ENCODE measurements around the gene SETMAR.

DNA sequence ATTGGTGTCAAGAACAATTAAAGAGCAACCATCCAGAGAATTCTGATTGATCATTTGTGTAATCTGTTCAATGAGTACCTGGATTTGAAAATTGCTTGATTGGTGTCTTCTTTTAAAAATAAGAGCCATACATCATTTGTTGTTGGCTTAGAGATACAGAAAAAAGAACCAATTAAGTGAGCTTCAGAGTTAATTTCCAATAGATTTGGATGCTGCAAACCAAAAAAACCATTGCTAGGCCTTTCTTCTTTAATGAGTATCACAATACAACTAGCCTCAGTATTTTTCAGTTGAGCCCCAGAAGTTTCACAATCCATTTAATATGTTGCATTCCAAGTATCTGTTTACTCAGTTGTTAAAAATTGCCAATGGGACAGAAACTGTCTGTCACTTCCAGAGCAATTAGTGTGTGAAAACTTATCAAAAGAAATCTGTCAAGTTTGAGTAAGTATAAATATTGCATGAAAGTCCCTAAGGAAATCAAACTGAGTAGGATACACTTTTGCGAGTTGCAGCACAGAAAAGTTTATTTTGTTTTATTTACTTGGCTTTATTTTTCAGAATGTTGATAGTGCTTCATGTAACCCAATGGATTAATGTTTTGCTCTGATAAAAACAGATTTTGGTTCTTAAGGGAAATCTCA, 247.8 kb downstream of the IL5RA start:
- PRO-cap = no peak
- RAMPAGE, long total RNA = no peak

- PRO-cap = no peak
- RAMPAGE, long total RNA = no peak
These were observed 239.5 kb downstream of the IL5RA start for GRCh38 chr3:2870542-2871107.

DNA sequence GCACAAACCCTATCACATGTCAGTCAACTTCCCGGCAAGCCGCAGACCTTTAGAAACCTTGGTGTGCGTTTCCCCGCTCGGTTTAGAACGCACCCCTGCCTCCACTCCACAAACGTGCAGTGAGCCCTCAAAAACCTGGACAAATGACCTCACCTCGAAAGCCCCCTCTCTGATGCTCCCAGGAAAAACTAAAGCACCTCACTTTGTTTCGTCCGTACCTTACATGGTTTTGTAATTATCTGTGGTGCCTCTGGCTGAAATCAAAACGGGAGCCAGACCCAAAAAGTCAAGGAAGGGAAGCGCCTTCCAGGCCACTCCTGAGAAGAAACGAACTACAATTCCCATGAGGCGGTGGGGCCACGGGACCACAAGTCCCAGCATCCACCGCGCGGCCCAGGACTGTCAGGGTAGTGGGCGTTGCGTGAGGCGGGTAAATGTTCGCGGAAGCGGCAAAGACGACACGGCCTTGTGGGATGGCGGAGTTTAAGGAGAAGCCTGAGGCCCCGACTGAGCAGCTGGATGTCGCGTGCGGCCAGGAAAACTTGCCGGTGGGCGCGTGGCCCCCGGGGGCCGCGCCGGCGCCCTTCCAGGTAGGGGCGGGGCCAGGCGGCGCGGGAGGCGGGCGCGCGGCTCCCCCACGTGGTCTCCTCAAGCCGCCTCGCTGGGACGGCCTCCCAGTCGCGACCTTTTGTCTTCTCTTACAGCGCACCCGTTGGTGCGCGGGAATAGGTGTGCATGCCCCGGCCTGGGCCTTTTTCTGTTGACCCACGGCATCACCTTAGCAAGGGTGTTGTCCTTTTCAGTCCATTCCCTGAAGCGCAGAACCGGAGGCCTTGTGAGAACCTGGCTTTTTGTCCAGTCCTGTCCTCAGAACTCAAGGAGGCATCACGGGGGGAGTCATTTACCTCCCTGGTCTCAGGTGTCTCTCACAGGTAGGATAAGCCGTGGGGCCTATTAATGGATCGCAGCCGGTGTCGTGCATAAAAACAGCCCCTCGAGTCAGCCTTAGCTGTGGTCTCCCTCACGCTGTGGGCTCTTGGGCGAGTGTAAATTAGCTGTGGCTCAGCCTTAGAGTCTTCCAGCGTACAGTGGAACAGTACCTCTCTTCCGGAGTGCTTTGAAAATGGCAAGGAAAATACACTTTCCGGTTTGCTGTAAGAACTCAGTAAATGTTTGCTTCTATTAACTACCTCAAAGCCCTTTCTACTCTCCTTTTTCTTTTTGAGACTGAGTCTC, at the start of gene SETMAR:
SETMAR (plus strand) TSS at position 433 of the 1,236 bp plus-strand sequence.
- PRO-cap = bidirectional peak, plus-strand start at position 433 of the sequence, minus-strand start at position 558 of the sequence; bidirectional peak, plus-strand start at position 701 of the sequence, minus-strand start at position 674 of the sequence; bidirectional peak, plus-strand start at position 870 of the sequence, minus-strand start at position 876 of the sequence; bidirectional peak, plus-strand start at position 1,071 of the sequence, minus-strand start at position 1,090 of the sequence
- RAMPAGE, long total RNA = no peak

- PRO-cap = no peak
- RAMPAGE, long total RNA = no peak
These were observed 33.8 kb downstream of the SETMAR start for GRCh38 chr3:4336792-4337471.

- PRO-cap = no peak
- RAMPAGE, long total RNA = no peak
These were observed 7.7 kb upstream of the SUMF1 start for GRCh38 chr3:4474576-4475394.

GRCh38 chr3:4495375-4495583, 2.1 kb downstream of the ITPR1 start:
- PRO-cap = no peak
- RAMPAGE, long total RNA = no peak

DNA sequence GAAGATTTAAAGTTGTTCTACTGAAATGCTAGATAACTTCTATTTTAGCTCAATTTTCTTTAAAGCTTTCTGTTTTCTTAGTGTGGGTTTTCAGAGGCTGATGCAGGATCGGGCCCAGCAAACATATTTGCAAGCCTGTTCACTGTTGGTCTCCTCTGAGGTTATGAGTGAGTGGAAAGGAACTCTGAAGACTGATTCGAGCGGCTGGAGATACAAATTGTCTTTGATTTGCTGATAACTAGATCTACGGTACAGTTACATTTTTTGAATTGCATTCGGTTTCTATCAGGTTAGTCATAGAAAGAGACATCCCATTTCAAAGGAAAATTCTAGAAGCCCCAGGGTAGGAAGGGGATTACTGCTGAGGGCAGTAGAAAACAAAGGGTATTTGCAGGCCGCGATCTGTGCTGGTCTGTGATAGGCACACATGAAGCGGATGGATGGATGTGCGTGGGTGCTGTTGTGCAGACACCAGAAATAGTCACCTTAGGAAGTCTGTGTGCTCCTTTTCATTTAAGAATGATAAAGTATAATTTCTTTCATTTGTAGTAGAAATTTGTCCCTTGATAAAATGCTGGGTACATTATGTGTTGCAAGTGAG, 228.4 kb downstream of the ITPR1 start:
- PRO-cap = no peak
- RAMPAGE, long total RNA = no peak

- PRO-cap = no peak
- RAMPAGE, long total RNA = no peak
These were observed 161.4 kb upstream of the BHLHE40 start for GRCh38 chr3:4817611-4818496.

DNA sequence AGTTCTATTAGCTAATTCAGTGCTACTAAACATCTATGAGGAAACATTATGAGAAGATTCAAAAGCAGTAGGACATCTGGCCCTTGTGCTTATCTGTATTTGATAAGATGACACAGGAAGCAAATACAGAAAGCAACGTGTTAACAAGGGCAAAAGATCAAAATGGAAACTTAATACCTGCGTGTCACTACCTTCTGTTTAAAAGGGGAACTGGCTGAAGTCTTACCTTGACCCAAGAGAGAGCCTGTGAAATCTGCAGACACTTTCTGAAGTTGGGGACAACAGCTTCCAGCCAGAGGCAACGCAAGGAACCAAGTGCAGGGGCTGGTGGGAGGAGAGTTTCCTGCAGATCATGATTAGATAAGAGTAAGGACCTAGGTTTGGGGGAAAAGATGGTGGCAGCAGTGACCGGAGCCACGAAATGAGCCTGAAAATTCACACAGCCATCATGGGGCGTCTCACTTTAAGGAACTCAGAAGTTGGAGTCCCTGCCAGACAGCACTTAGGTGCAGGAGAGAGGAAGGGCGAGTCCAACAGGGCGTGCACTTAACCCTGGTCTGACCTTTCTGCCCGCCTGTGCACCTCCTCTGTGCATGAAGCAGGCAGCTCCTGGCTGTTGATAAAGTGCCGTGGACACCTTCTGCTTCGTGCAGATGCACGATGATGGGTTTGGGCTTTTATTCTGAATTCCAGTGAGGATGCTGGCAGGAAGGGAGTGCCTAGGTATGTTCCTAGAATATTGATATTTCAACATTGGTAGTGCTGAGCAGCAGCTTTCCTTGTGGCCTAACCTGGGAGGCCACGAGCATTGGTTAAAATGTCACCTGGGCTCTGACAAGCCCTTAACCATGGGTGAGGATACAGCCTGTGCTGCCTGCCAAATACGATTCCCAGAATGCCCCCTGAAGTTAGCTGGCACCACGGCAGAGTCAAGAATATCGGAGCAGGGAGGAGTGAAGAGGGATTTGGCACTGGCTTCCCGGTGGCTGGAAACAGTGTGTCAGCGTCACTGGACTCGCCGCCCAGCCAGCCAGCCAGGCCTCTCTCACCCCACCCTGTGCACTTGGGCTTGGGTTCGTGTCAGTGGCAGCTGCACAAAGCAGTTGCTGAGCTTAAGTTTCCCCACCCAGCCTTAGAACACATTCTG, 153.3 kb upstream of the BHLHE40 start:
- PRO-cap = no peak
- RAMPAGE, long total RNA = no peak

DNA sequence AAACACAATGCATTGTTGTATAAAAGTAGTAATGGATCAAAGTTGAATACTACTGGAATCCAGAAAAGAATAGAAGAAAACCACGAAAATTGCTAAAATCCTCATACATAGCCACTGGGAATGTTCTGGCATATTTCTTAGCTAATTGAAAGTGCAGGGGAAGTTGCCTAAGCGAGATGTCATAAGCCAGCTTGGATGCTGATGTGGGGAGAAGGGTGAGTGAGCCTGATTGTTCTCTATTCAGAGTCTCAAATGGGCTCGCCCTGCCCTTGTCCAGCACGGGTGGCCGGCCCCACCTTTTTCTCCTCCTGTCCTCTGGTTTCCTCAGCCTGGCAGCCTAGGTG, 151.1 kb upstream of the BHLHE40 start:
- PRO-cap = no peak
- RAMPAGE, long total RNA = no peak

DNA sequence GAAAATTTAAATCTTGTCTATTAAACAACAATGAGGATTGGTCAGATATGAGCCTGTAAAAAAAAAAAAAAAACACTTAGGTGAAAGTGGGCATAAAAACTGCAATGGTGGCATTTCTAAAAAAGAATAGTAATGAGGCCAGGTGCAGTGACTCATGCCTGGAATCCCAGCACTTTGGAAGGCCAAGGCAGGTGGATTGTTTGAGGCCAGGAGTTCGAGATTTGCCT, 38.4 kb upstream of the BHLHE40 start:
- PRO-cap = no peak
- RAMPAGE, long total RNA = no peak

- PRO-cap = no peak
- RAMPAGE, long total RNA = no peak
These were observed 3.5 kb downstream of the BHLHE40 start for GRCh38 chr3:4982709-4983214.

GRCh38 chr3:5016438-5016879, 37.2 kb downstream of the BHLHE40 start:
- PRO-cap = no peak
- RAMPAGE, long total RNA = no peak

DNA sequence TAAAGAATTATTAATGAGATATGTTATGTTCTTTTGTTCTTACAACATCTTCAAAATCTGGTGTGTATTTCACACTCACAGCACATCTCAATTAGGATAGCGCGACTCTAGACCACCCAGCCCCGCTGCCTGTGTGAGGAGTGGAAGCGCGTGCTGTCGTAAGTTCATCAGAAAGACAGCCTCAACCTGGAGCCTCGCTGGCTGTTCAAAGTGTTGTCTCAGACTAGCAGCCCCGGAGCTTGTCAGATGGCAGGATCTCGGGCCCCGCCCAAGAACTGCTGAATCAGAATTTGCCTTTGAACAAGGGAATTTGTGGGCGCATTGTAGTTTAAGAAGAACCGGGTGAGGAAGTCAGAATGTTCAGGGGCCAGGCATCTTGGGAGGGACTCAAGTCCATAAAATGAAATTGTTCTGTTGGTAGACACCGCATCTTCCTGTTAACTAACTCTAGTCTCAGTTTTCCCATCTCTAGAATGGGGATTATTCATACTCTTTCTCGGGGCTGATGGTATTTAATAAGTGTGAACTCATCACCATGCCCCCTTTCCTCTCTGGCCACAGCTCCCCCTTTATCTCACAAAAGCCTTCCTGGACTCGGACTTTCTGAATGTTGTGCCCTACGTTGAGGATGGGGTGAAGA, 40.3 kb downstream of the BHLHE40 start:
- PRO-cap = no peak
- RAMPAGE, long total RNA = no peak

DNA sequence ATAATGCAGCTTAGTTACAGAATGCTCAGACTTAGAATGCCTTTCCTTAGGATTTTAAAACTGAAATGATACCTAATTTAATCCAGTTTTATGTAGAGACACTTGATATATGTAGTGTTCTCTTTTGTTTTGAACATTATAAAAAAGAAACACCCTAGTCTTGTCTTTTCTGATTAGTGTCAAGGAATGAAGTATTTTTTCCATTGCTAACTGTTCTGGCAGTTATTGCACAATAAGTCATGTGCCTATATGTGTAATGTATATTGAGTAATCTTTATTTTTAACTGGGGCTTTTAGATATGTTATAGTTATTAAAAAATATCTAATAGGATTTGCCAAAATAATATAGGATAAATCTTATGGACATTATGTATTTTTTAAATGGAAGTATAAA, 4.5 kb downstream of the ARL8B start:
- PRO-cap = no peak
- RAMPAGE, long total RNA = no peak

DNA sequence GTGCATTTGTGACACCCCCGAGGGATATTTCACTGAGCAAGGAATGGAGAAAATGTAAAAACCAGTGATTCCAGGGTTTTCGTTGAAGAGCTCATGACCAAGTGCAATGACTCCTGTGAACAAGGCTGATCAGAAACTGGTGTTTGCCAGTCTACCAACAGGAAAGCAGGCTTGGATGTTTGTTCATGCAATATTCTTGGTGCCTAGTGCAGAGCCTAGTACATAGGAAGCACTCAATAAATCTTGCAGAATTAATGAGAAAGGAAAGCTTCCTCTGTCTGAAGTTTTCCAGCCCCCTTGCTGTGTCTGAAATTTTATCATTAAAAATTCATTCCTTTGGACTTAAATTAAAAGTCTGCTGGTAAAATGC, 64.6 kb upstream of the LMCD1 start:
- PRO-cap = no peak
- RAMPAGE, long total RNA = no peak

DNA sequence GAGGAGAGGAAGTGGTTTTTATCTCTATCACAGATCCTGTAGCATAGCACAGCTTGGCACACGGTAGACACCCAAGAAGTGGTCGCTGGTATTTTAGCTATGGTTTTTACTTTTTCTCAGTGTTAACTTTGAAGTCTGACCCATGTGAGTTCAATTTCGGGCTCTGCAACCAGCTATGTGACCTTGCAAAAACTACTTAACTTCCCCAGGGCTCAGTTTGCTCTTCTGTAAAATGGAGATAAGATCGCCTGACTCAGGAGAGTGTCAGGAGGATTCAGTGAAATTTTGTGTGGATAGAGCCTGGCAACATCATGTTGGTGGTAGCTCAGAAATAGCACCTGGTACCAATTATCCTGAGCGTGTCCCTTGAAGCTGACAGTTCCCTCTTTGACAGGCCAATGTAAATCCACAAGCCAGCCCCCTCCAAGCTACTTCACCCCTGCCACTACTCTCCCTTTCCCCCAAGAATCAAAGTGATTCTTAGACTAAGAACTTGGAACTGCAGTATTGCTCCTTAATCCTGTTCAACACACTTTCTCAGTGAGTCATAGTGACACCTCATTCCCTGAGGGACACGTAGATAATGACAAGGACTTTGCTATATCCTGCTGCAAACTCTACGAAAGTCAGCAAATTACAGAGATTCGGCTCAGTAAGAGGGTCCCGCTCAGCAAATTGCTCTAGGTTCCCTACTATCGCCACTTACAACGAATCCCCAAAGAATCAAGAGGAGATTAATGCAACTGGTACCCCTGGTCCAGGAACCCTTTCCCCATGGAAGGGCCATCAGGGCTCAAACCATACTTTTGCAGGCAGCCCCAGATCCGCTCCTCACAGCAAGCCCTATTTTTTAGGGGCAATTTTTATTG, 8.5 kb upstream of the LMCD1 start:
- PRO-cap = no peak
- RAMPAGE, long total RNA = no peak

- PRO-cap = bidirectional peak, plus-strand start at chr3:8499472, minus-strand start at chr3:8499212
- RAMPAGE, long total RNA = no peak
These were observed 2.6 kb upstream of the LMCD1 start for GRCh38 chr3:8498826-8499618.

DNA sequence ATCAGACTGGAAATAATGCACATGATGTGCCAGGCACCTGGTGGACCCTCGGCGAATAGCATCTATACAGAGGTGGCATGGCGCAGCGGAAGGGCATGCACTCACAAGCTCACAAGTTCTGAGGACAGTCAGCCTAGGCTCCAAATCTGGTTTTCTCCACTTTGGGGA, 113.9 kb downstream of the SRGAP3 start:
- PRO-cap = unidirectional peak, plus-strand start at position 65 of the sequence
- RAMPAGE, long total RNA = no peak

DNA sequence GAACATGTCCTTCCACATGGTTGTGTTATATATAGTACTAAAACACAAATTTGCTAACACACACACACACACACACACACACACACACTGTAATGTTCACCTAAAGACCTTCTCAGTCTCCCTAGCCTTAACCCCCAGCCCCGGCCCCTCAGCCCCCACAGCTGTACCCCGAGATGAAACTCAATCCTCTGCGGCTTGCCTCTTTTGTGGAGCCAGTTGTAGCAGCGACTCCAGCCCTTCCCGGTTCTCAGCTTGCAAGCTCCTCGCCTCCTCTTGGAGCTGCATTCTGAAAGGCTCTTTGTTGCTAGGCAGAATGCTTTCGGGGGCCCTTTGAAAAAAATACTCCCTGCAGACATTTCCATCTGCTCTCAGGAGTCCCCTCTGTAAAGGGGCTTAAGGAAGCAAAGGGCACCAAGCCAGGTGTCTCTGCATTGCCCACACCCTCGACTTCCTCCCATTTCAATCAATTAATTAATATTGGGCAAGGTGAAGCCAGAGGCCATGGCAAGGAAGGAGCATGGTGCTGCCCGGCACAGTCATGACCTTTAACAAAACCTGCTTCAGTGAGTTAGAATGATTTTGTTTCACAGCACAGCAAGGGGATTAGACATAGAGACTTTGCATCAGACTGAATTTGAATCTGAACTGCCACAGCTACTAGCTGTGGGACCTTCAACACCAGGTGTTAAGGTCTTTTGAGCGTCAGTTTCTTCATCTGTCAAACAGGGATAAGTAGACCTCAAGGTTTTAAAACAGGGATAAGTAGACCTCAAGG, 65.5 kb downstream of the SRGAP3 start:
- PRO-cap = bidirectional peak, plus-strand start at position 215 of the sequence, minus-strand start at position 211 of the sequence; bidirectional peak, plus-strand start at position 301 of the sequence, minus-strand start at position 249 of the sequence
- RAMPAGE, long total RNA = no peak